Thoracic aorta endothelial cell (primary cell): Measurements from ENCODE around the genes PRAC1, B4GALNT2, GNGT2 and ZNF652.

DNA sequence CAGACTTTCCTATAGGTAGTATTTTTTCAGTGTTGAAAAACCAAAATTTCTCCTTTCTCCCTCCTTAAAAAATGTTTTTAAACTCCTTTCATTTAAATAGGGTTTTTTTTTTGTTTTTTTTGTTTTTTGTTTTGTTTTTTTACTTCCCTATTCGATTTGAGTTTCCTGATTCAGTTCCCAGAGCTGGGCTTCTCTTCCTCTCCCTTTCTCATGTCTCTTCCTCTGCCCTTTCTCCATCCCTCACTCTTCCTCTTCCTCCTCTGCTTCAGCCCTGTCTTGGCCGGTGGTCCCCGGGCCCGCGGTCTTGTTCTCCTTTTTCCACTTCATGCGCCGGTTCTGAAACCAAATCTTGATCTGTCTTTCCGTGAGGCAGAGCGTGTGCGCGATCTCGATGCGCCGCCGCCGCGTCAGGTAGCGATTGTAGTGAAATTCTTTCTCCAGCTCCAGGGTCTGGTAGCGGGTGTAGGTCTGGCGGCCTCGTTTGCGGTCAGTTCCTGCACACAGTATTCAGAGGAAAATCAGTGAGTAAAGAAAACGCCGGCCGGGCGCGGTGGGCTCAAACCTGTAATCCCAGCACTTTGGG, 2.9 kb upstream of the HOXB6 start:
- CAGE, long polyA plus RNA = no peak

DNA sequence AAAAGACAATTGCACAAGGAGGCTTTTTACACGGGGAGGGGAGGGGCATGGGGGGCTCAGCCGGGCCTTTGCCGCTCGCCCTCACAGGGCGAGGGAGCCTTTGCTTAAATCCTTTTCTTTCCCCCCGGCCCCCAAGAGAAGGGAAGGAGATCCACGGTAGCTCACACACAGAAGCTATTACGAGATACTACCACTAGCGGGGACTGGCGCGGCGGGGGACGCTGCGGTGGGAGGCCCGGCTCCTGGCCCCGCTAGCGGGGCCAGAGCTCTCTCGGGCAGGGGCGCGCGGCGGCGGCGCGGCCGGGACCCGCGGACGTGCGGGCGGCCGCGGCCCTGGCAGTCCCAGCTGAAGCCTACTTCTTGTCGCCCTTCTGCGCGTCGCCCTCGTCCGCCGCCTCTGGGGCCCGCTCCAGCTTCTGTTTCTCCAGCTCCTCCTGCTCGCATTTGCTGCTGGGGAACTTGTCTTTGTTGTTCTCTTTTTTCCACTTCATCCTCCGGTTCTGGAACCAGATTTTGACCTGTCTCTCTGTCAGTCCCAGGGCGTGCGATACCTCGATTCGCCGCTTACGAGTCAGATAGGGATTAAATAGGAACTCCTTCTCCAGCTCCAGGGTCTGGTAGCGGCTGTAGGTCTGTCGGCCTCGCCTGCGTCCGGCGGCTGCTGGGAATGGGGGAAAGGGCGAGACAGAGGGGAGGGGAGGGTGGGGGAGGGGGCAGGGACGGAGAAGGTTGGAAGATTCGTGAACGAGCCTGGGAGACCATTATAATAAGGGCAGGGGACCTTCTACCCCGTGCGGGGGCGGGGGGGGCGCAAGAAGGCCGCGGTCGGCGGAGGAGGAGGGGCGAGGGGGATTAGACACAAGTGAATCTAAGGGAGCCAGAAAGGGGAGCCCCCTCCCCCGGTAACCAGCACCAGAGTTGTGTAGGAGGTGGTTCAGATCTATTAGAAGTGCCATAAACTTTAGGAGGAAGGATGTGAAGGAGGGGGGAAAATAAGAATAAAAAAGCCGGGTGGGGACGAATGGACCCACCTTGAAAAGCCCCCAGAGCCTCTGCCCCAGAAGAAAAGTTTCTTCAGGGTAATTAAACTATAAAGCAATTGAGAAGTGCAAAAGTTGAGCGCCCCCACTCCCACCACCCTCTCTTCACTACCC, 1.9 kb downstream of the HOXB8 start:
- CAGE, long polyA plus RNA = no peak

- CAGE, long polyA plus RNA = no peak
These were observed 381 bp upstream of the HOXB9 start for GRCh38 chr17:48626409-48627068.

- CAGE, long polyA plus RNA = no peak
These were observed 1.5 kb upstream of the HOXB9 start for GRCh38 chr17:48627570-48628189.

DNA sequence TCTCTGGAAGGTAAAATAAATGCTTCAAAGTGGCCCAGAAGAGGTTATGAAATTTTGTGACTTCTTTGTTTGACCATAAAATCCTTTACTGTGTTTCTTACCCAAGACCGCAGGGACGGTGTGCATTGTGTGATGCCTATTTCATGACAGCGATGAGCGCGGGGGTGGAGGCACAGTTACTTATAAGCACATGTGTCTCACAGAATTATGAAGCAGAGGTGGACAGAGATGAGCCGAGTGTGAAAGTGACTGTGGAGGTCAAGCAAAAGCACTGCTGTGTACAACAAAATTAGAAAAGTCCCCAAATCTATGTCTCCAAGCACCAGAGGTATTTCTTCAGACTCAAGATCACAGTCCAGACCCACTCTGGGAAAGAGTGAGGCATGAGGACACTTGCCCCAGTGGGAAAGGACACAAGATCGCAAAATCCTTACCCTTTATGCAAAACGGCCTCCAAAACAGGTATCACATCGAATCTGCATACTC, 4.2 kb upstream of the HOXB9 start:
- CAGE, long polyA plus RNA = no peak

GRCh38 chr17:48636294-48636999, 10.3 kb upstream of the HOXB9 start:
- CAGE, long polyA plus RNA = no peak

- CAGE, long polyA plus RNA = no peak
These were observed 45.5 kb upstream of the HOXB9 start for GRCh38 chr17:48671594-48672104.

DNA sequence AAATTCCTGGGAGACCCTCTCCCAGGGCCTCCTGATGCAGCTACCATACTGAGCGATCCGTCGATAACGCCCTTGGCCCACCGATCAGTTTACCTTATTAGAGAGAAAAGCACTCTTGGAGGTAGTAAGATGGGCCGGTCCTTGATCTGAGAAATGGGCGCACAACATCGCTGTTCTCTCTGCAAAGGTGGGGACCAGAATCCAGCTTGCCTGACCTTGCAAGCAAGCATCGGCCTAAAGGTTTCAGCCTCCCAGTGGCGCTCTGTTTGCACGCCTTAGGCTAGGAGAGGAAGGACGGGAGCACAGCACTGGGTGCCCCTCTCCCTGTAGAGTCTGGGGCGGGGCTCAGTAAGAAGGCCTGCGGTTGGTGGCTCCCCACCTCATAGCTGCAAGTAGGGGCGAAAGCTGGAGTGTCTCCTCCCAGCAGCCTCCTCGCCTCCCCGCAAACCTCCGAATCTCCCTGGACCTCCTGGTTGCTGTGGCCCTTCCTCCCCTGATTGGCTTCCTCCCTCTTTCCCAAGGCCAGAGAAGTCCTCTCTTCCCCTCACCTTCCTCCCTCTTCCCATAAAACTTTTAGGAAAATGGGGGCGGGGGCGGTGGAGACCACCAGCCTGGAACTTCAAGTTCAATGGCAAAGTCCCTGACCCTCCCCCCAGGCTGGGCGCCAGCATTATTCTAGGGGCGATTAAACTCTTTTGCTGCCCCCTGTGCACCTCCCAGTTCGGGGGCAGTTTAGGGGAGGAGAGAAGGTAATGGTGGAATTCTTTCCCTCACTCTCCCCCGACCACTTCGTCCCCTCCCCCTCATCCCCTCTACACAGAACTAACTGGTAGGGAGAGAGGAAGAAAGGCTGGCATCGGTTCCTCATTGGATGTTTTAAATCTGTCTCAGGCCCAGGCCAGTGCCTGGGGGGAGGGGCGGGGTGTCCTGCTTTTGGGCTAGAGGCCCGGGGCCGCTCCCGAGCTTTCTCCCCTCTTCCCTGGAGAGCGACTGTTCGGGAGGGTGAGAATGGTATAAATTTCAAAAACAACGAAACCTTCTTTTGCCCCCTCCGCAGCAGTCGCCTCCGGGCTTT, at the start of gene PRAC1:
Gene PRAC1, minus strand, starts transcription at position 294 of the 1,075 bp plus-strand sequence.
- CAGE, long polyA plus RNA = no peak

DNA sequence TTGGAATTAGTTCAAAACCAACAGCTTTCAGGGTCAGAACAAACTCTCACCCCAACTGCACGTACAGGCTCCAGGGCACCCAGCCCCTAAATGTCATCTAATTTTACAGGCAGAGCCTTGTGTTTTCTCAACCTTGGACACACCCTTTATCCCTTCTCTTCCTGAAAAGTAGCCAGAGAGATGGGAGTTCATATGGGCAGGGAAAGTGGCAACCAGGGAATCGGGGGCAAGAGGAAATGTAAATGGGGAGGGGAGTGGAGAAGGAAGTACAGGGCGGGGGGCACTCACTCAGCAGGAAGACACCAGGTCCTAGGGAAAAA, 16.1 kb downstream of the TTLL6 start:
- CAGE, long polyA plus RNA = no peak

GRCh38 chr17:48852077-48852875, 21.4 kb downstream of the CALCOCO2 start:
- CAGE, long polyA plus RNA = no peak

DNA sequence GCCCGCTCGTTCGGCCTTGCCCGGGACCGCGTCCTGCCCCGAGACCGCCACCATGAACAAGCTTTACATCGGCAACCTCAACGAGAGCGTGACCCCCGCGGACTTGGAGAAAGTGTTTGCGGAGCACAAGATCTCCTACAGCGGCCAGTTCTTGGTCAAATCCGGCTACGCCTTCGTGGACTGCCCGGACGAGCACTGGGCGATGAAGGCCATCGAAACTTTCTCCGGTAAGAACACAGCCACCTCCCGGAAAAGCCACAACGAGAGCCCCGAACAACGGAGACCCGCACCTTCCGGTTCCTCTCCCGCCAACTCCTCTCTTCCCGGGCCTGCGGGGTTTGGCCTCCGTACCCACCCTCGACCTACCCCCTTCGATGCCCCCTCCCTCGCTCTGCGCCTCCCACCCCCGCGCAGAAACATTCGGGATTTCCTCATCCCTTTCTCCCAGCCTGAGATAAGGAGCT, 541 bp downstream of the IGF2BP1 start:
- CAGE, long polyA plus RNA = no peak

GRCh38 chr17:49003522-49004425, 6.6 kb downstream of the IGF2BP1 start:
- CAGE, long polyA plus RNA = no peak

- CAGE, long polyA plus RNA = no peak
These were observed 38.5 kb downstream of the IGF2BP1 start for GRCh38 chr17:49035470-49036349.

DNA sequence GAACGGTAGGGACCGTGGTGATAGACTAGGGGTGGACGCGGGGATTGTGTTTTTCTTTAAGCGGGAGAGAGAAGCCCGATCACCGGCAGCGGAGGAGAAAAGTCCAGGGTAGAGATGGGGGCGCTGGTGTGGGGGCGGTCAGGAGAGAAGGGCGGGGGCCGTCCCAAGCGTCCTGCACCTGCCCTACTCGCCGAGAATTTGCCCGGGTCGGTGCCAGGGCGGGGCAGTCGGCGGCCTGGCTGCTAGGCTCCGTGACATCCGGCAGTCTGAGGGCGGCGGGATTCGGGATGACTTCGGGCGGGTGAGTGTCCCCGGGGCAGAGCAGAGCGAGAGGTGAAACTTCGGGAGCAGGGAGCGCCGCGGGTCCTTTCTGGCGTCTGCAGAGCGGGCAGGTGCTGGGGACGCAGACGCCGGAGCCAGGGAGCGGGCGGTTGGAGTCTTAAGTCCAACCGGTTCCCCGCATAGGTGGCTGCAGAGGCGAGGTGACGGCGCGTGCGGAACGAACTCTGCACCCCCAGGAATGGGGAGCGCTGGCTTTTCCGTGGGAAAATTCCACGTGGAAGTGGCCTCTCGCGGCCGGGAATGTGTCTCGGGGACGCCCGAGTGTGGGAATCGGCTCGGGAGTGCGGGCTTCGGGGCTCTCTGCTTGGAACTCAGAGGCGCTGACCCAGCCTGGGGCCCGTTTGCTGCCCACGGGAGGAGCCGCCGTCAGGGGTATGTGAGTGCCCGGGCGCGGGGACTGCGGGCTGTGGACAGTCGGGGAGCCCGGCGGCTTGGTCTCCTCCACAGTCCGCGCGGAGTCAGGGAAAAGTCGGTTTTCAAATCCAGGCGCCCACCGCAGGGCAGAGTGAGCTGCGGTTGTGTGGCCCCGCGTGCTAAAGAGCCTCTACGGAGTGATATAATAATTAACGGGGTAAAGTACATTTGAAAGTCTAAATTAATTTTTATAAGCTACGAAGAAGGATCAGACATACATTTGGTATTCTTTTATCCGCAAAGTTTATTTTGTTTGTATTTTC, at the start of gene B4GALNT2:
Gene B4GALNT2, plus strand, starts transcription at position 264 of the 1,019 bp plus-strand sequence.
- CAGE, long polyA plus RNA = no peak

- CAGE, long polyA plus RNA = no peak
These were observed 16.5 kb downstream of the GNGT2 start for GRCh38 chr17:49193669-49194497.

- CAGE, long polyA plus RNA = start-site peak on the plus strand at chr17:49210703-49210712, 195 and 40 reads in 2 replicates
These were observed at the start of gene GNGT2 for GRCh38 chr17:49209881-49211080. GNGT2 (minus strand) TSS chr17:49210574.

GRCh38 chr17:49218758-49219974, 8.7 kb downstream of the ABI3 start:
- CAGE, long polyA plus RNA = no peak

DNA sequence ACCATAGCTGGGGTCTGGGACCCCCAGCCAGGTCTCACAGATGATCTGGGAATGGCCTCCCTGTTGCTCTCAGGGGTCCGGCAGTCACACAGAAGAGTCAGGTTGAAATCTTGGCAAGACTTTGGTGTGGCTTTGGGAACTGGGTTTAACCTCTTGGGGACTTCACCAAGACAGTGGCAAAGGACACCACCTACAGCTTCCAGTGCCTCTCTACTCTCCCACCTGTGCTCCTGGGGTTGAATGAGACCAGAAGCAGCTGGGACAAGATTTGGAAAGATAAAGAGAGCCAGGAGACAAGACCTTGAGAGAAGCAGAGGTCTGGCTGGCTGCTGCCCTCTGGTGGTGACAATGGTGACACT, 3.3 kb downstream of the PHOSPHO1 start:
- CAGE, long polyA plus RNA = no peak

DNA sequence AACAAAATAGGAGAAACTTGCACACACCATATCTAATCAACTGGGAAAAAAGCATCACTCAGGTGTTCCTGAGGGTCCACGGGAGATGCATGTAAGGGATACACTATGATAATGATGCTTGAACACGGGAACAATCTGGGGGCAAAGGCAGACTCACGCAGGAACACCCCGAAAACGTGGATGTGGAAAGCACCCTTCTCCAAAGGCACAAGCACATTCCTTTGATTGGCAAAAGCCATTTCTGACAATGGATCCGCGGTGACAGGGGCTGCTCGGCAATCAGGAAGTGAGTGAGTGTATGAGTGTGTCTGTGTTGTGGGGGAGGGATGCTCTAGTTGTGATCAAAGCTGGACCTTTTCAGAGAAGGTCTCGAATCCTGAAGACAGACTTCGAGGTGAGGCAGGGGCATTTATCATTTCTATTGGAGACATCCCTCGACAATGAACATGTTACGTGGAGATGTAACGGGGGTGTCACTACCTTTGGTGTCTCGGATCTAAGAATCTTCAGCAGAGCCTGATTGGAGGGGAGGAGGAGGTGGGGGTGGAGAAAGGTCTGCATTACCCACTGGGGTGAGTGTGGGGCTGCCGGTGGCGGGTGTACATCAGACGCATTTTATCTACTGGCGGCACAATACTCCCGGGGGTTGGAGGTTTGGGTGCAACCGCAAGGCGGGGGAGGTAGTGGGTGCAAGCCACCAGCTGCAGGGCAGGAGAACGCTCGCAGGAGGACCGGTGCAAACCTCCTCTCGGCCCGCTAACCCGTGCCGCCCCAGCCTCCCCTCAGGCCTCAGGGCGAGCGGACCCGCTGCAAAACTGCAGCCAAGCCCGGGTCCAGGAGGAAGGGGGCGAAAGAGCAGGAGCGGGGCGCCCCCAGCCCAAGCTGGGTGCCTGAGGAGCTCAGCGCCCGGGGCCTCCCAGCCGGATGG, 958 bp downstream of the ZNF652 start:
- CAGE, long polyA plus RNA = no peak

DNA sequence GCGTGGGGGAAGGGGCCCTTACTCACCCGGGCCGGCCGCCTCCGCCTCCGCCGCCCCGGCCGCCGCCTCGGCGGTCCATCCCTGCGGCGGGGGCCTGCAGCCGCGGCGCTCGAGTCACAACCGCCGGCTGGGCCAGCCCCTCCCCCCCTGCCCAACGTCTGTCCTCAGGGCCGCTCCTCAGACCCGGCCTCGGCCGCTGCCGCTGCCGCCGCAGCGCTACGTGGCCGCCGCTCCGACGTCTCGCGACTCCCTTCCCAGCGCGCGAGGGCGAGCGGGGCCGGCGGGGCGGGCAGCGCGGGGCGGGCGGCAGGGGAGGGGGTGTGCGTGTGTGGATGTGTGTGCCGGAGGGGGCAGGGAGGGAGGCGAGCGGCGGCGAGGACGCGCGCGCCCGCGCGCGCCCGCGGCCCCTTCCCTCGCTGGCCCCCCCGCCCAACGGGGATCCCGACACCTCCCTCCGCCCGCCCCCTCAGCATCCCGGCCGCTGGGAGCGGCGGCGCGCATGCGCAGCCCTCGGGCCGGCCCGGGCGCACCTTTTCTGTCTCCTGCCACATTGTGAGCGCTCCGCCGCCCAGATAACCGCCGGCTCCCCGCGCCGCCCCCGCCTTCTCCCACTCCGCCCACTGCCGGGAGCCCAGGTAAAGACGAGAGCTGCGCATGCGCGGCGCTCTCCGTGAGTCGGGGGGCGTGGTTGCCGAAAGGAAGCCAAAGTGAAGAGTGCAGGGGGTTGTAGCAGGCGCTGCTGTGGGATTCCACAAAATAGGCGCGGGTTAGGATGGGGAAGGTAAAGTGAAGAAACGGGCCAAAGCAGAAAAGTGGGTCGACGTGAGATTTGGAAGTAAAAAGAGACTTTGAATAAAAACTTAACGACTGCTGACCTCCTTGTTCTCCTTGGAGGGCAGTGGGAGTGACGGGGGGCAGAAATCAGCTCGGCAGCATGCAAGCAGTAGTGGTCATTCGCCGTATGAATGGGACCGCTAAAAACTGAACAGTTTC, at the start of gene ZNF652:
Gene ZNF652, minus strand, starts transcription at position 368 of the 993 bp plus-strand sequence.
- CAGE, long polyA plus RNA = no peak